Fibroblast of the aortic adventitia (primary cell): Measurements from ENCODE around the gene MOCS3.

GRCh38 chr20:50958655-50959667 is at the start of gene MOCS3:
Gene MOCS3 (plus strand): TSS chr20:50958818.
- CAGE, long polyA plus RNA, result no peak

DNA sequence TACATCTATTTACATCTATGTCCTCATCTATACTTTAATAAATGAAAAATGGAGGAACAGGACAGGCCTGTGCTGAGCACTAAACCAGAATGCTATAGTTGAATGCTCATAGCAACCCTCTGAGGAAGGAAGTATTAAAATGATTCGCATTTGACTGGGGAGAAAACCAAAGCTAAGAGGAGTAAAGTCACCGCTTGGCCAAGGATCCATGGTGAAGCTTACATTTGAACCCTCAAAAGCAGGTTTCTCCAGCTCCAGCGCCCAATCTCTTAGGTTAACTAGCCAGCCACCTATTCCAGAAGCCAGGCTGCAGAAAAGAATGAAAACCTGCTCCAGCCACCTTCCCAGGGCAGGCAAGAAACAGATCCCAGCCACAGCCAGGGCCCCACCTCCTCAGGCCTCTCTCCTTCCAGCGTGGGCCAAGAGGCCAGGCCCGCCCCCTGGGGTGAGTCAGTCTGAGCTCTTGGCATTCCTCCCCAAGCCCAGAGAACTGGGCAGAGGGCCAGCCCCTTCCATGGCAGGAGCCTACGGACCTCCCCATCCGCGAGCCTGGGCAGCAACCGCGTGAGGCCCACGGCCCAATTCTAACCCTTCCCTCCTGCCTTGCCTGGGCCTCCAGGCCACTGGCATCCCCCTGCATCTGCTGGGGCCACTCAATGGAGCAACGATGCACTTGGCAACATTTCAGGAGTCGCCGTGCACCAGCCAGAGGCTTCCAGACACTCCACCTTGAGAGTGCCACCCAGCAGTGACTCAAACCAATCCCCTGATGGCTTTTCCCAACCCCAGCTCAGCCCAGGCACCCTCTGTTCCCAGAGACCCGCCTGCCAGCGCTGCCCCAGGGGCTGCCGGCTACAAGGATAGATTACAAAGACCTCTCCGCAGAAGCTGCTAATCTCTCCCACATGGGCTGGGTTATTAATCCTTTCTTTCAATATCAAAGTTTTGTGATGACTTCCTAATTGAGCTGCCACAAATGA is 86.0 kb downstream of the NFATC2 start:
- CAGE, long polyA plus RNA, result no peak

DNA sequence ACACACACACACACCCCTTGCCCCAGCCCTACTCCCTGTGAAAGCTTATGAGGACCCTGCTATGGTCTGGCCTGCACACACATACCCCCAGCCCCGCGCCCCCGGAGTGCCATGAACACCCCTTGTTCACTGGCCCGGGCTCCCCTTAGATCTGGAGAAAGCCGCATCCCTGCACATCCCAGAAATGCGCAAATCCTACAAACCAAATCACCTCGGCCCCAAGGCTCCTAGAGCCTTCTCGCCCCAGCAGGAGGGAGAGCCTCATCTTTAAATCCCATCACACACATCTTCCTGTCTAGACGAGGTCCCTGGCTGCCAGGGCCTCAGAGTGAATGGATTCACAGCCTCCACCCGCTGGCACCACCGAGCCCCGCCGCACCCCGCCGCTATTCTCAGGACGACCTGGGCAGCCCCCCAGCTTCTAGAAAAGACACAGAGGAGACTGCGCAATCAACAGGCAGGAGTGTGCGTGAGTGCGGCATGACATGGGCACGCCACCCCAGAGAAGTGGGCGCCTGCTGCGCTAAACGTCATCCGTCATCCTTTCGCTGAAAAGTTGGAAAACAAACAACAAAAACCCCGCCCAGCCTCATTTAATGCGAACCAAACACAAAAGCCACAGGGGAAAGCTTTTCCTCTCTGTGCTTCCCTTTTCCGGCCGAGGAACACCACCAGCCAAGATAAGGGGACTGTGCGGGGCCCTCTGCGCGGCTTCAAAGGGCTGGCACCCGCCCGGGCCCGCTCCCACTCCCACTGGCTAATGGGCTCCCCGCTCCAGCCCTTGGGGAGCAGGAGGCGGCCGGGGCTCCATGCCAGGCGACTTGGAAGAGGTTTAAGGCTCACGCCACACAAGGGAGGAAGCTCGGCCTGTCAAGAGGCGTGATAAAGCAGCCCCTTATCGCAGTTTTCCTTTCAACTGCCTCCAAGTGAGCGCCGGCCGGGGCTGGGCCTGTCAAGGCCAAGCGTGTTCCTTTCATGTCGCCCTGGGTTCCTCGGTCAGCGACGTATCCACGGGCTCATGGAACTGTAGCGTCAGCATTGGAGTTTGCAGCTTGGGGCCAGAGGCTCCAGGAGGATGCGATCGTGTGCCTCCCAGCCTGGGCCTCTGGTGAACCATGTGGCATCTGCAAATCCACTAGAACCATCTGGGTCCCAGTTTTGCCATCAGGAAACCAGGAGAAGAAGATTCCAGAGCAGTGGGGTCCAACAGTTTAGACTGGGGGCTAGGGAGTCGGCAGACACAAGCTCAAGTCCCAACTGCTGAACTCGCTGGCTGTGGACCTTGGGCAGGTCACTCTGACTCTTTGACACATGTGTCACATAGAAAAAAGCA is 50.1 kb downstream of the NFATC2 start:
- CAGE, long polyA plus RNA, result no peak

DNA sequence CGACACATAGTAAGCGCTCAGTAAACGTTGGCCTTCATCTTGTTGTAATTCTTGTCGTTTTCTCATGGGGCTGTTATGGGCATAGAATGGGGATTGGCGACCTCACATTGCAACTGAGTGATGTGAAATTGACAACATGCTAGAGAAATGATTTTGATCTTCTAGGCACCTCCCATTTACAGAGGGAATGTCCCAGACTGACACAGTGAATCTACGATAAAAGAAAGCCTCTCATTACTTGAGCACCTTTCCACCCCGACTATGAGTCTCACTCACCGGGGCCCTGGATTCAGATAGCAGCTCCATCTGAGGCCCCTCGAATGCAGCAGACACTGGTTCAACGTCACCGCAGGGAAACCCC is 49.2 kb downstream of the NFATC2 start:
- CAGE, long polyA plus RNA, result no peak

GRCh38 chr20:51500835-51501487 is 41.6 kb downstream of the NFATC2 start:
- CAGE, long polyA plus RNA, result no peak

- CAGE, long polyA plus RNA, result no peak
Measured at GRCh38 chr20:51507593-51507792, 35.0 kb downstream of the NFATC2 start.

GRCh38 chr20:51525169-51525548 is 17.4 kb downstream of the NFATC2 start:
- CAGE, long polyA plus RNA, result no peak

GRCh38 chr20:51534730-51535555 is 7.6 kb downstream of the NFATC2 start:
- CAGE, long polyA plus RNA, result no peak

DNA sequence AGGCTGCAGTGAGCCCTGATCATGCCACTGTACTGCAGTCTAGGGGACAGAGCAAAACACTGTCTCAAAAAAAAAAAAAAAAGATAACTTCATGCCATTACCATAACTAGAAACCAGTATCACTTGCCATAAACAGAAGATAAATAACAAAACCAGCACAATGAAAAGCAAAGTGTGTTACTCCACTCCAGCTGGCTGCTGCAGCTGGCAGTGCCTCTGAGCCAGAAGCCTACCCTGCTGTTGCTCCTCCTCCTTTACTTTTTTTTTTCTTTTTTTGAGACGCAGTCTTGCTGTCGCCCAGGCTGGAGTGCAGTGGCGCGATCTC is 26.0 kb downstream of the ATP9A start:
- CAGE, long polyA plus RNA, result no peak

GRCh38 chr20:51751979-51752888 is 16.0 kb downstream of the ATP9A start:
- CAGE, long polyA plus RNA, result no peak

GRCh38 chr20:52339888-52340564 is 148.4 kb upstream of the ZFP64 start:
- CAGE, long polyA plus RNA, result no peak

GRCh38 chr20:52727648-52728032 is 244.5 kb upstream of the TSHZ2 start:
- CAGE, long polyA plus RNA, result no peak

DNA sequence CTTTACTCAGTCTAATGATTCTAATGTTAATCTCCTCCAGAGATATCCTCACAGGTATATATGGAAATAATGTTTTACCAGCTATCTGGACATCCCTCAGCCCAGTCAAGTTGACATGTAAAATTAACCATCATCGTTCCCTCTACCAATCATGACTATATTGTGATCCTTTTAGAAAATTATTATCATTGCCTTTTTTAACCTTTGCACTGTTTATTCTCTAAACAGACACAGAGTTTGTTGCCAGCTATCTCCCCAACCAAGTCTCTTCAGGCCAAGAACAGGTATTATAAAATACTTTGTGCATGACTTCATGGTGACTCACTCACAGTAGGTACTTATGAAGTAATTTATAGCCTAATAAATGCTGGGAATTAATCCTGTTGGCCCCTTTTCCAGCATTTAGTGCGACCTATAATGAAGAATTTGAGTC is 26.1 kb upstream of the TSHZ2 start:
- CAGE, long polyA plus RNA, result no peak

DNA sequence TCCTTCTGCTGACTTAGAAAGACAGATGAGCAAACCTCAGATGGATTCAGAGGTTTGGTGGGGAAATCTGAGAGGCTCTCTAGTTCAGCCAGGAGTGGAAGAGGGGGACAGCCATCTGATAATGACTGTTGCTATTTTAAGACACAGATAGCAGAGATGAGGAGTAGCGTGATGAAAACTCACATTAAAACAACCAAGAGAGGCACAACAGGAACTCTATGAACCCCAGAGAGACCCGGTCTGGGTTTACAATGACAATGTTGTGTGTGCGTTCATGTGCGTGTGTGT is 28.7 kb downstream of the TSHZ2 start:
- CAGE, long polyA plus RNA, result no peak

DNA sequence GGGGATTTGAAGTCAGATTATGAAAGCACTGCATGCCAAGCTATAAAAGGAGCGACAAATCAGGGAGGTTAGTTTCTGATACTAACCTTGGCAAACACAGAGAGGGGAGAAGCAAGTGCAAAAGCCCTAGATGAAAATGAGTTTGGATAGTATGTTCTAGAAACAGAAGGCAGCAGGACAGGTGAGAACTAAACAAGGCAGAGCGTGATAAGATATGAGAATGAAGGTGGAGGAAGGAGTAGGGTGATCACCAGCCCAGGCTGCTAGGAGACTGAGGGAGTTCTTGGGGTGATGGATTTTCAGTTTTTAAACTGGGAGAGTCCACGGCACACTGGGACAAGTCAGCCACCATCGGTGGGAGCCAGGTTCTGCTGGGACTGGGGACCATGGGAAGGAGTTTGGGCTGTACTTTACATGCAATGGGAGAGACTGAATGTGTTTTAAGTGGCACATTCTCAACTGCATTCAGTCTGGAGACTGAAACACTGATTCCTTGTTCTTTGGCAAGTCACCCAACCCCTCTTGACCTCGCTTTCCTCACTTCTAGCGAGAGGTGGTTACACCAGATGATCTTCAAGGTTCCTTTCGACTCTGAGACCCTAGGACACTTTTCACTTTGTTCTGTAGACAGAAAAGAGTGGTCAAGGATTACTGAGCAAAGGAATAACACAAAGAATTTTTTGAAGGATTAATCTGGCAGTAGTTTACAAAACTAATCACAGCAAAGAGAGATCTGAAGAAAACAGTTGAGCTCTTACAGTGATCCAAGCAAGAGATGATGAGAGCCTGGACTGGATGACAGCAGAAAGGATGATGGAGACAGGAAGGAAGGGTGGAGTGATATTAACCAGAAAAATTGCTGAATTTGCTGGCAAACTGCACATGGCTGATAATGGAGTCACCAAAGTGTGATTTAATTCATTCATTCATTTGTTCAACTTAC is 103.6 kb downstream of the TSHZ2 start:
- CAGE, long polyA plus RNA, result no peak

DNA sequence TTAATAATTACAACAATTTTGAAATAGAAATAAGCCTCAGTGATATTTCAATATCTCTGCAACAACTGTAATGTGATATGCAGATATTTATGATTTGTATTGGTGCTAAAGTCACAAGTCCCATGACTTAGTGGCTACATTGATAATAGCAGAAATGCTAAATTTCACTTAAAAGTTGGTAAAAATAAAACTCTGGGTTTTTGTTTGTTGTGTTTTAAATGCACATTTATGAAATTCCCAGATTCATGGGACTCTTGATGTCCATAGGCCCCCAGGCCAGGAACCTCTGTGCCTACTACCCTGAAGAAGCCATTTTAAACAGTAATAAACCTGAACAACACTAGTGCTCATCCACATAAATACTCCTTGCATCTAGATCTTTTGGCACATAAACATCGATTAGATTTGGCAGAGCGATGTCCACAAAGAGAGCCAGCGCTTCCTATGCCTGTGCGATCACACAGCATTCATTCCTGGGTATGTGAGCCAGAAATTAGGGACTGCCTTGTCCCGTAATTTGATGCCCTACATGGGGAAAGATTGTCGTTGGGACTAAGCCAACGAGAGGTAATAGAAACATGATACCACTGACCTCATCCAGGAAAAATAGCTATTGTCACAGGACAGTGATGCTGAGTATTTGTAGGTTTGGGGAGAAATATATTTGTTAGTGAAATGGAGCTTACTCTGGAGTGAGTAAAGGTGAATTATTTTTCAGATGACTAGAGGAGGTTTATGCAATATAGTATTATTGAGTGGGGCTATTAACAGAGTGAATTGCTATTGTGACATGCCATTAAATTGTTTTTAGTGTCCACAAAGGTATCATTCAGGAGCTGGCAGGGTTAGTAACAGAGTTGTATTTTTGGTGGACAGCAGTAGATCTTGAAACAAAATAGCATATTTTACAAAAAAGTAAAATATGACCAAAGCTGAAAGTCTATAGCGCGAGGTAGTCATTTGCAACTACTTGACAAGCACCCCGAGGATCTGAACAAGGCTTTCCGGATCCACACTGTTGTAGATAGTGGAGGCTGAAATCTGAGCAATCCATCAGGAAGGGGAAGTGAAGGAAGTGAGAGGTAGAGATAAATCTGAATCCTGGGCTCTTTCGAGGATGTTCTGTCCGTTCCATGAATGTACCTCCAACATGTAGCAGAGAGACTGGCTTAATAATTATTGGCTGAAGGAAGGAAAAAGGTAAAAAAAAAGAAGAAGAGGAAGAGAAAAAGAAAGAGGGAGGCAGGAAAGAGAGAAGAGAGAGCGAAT is 154.1 kb downstream of the TSHZ2 start:
- CAGE, long polyA plus RNA, result no peak

DNA sequence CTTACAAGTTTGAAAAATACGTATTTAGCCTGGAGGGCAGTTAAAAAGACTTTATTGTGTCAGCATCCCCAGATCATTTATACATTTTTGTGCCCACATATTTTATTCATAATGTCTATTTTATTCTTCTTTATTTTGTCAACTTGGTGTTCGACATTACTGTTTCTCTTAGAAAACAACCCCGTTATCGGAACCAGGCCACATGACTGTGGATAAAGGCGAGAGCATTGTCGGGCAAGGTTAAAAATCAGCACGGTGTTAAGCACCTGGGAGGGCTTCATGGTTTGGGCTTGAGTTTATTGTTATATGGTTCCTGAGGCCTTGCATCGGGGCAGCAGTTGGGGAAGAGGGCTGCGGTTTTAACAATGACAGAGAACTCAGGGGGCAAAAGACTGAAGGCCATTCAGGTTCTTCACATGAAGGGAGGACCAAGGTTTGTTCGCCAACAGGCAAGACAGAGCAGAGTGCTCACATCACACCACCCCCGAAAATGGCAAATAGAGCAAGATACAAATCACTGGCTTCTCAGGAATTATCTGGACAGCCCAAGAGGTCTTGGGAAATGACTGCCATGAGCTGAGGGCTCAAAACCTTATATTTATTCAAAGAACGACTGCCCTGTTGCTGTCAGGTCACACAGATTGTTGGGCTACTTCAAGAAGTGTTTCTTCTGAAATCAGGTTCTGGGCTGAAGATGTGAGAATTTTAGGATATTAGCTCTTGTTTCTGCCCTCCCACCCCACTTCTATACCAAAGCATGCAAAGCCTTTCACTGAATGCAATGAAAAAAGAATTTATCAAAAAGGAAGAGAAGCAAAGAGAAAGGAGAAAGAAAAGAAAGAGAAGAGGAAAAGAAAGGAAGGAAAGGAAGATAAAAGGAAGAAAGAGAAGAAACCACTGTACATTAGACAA is 284.8 kb downstream of the ZNF217 start:
- CAGE, long polyA plus RNA, result no peak

- CAGE, long polyA plus RNA, result no peak
Measured at GRCh38 chr20:53579762-53580417, 13.7 kb downstream of the ZNF217 start.

DNA sequence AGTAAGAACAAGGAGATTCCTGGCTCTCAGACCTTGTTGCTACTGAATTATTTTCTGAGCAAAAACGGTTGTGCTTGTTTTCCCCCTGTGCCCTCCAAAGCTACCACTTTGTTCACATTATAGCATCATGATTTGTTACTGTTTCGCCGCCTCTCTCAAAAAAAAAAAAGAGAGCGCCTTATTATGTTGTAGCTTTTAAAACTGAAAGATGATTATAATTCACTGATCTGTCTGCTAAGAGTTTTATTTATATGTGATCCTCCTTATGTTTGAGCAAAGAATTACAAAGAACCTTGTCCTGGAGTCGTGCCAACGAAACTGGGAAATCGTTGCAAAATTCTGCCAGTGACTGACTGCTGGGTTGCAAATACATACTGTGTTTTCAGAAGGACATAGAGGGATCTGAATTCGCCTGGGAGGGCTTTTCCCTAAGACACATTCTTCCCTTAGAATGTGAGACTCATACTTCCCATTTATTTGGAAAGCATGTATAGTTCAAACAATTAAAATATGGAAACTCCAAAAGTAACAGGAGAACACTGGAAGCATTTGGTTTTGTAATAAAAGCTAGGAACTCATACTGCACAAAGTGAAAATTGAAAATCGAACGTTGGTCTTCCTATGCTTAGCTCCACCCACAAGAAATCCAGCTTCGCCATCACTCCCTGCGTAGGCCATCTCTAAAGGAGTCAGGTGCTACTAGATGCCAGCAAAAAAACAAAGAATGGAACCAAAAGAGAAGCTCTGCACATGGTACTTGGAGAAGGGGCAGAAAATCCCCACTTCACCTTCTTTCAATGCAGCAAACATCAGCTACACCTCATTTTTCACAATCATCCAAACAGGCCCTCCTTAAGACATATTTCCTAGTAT is 2.7 kb upstream of the ZNF217 start:
- CAGE, long polyA plus RNA, result no peak

DNA sequence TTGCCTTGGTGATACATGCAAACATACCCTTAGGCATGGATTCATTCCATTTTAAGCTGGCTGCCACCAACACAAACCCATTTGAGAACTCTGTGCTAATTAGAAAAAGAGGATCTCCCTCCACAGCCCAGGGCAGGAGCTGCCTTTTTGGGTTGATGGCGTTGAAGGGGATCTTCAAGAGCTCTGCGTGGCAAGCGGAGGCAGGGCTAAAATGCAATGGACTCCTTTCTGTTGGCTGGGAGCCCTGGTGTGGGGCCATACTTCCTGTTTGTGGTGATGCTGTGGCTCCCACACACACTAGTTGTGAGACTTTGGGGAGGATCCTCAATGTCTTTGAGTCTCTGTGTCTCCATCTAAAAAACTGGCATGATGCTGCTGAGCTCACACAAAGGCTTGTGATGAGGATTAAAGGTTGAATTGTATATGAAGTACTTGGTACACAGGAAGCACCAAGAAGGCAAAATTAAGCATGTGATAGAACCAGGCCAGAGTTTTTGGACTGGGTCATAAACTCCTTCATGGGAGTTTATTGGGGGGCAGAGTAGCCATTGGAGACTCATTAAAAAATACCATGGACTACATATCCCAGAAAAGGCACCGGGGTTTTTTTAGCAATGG is 160.9 kb upstream of the ZNF217 start:
- CAGE, long polyA plus RNA, result no peak